PC-3 (cell line): ENCODE measurements around the gene IL22RA1.

DNA sequence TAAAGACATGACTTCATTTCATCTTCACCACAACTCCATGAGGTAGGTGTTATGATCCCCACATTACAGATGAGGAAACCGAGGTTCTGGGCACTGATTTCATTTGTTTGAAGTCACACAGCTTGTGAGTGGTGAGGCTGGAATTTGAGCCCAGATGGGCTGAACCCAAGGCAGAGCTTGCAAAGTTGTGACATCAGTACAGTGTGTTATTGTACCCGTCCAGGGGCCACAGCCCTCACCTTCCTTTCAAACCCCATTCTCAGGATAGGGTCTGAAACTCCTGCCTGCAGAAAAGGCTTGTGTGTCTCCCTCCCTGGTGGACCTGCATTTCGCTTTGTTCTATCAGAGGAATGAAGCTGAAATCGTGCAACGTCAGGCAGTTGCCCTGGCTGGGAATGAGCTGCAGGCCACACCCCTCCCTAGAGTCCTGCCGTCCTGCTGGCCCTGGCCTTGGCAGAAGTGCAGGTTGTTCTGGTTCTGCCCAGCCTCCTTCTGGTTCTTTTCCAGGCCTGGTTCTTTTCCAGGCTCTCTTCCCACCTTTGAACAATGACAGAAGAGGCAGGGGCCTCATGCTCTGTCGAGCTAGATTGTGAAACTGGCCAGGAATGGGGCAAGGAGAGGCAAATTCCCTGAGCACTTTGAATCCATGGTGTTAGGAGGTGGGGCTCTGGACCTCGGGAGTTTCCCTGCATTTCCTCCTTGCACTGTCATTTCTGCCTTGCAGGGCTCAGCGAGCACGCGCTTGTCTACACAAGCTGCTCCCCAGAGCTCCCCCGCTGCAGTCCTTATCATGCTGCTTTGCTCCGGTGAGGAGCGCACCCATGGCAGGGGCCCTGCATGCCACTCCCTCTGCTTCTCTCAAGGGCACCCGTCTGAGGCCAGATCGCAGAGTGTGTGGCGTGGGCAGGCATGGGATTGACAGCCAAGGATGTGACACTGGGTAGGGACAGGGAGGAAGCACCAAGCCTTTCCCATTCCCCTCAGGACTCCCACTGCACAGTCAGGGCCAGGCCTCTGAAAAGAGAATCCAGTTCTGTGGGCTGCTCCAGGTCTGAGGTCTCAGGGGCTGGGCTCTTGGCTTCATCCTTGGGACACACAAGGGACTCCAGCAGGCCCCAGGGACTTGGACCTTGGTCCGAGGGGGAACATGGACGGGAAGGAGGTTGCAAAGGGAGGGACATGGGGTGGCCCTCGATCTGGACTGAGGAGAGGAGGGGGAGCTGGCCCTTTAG, 8.3 kb upstream of the MYOM3 start:
- RAMPAGE, long total RNA, result no peak

DNA sequence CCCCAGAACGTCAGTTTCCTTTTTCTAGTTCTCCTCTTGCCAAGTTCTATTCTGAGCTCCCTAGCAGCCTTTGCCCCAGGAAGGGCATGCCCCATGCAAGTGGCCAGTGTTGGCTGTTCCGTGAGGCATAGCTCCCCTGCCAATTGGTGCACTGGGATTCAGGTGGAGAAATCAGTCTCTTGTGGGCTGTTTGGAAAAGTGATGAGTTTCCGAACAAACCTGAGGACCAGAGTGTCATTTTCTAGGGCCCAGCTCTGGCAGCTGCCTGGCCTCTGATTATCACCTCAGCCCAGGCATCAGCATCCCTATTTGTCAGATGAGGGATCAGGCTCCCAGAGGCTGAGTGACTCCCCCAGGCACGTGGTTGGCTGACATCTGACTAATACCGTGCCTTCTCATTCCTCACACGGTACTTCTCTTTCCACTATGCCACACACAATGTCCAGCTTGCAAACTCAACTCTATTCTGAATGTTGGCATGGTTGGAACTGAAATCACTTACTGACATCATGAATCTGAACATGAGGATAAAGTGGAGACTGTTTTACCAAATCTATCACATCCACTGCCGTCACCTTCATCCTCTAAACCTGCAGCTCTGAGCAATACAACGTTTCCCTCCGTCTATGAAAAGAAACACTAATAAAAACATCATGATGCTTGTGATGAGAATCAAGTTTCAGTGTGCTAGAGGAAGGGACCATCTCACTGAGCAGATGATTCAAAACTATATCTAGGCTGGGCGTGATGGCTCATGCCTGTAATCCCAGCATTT, 14.4 kb upstream of the MYOM3 start:
- RAMPAGE, long total RNA, result no peak

DNA sequence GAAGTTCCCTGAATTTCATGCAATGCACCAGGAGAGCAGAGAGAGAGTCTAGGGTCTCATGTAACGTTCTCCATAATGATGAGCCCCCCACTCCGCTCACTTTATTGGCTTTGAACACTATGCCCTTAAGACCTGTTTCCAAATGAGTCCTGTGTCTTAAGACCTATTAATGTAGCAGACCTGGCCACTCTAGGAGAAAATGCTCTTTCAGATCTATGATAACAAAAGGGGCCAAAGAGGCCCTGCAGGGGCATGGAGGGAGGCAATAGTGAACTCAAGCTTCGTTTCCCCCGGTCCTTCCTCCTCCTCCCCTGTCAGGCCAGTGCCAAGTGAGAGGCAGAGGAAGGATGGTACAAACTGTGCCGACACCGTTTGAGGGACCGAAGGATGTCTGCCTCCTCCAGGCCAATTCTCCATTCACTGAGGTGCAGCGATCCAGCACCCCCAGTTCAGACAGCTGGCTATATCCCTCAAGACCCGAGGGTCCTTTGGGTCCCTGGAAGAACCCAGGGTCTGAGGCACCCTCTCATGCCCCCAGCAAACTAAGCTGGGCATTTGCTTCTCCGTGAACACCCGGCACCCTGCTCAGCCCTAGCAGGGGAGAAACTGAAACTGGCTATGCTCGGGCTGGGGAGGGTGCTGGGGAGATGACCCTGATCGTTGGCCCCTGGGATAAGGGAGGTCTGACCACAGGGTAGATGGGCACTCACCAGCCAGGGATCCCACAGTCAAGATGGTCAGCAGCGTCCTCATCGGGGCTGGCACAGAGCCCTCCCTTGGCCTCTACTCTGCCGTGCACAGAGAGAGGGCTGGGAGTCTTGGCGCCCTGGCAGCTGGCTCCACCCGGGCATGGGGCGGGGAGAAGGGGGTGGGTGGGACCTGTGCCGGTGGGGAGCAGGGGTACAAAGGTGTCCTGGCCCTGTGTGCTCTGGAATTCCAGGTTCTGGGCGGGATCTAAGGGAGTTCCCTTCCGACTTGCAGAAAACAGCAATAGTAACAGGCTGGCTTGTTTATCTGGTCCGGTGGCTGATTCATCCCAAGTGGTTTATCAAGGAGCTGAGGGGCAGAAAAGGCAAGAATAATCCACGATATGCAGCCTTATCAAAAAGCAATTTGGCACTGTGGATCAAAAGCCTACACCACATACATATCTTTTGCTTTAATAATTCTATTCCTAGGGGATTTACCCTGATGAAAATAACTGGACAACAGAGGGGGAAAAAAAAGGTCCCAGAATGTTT, at the start of gene IL22RA1:
TSS of gene IL22RA1 (minus strand) at position 811 of the 1,241 bp plus-strand sequence.
- RAMPAGE, long total RNA, result no peak

DNA sequence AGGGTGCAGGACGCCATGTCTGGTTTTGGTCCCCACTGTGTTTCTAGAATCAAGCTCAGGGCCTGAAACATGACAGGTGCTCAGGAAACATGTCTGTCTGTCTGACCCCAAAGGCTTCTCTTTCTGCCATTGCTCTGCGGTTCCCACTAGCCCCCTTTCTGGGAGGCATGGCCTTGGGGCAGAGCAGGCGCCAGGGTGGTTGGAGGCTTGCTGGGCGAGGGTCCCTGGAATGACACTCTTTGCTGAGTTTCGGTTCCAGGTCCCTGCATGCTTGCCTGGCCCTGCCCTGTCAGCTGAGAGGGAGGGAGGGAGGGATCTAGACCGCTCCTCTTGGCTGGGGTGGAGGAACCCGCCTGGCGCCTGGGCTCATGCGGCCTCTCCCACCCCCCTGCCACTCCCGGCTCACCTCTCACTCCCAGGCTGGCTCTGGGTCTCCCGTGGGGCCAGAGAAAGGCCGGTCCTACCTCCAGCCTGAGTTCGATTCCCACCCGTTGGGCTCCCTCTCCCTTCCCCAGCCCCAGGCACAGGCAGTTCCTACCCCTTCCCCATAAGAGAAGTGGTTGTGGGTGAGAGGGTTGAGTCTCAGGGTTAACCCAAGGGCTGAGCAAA, 18.9 kb upstream of the IFNLR1 start:
- RAMPAGE, long total RNA, result no peak

DNA sequence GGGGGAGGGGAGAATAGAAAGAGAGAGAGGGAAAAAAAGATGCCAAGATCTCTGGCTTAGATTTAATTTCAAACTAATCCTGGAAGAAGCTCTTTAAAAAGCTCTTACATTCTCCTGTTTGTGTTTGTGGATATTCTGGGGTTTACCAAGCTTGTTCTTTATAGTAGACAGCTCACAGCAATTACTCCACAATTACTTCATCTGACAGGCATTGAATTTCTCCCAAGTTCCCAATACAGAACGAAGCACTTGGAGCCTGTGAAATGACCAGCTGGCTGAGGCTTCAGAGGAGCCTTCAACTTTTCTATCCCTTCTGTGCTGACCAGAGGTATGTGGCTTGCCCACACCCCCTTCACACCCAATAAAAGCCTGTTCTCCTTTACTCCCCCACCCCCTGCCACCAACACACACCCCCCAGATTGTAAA, 950 bp upstream of the GRHL3 start:
- RAMPAGE, long total RNA, result no peak

DNA sequence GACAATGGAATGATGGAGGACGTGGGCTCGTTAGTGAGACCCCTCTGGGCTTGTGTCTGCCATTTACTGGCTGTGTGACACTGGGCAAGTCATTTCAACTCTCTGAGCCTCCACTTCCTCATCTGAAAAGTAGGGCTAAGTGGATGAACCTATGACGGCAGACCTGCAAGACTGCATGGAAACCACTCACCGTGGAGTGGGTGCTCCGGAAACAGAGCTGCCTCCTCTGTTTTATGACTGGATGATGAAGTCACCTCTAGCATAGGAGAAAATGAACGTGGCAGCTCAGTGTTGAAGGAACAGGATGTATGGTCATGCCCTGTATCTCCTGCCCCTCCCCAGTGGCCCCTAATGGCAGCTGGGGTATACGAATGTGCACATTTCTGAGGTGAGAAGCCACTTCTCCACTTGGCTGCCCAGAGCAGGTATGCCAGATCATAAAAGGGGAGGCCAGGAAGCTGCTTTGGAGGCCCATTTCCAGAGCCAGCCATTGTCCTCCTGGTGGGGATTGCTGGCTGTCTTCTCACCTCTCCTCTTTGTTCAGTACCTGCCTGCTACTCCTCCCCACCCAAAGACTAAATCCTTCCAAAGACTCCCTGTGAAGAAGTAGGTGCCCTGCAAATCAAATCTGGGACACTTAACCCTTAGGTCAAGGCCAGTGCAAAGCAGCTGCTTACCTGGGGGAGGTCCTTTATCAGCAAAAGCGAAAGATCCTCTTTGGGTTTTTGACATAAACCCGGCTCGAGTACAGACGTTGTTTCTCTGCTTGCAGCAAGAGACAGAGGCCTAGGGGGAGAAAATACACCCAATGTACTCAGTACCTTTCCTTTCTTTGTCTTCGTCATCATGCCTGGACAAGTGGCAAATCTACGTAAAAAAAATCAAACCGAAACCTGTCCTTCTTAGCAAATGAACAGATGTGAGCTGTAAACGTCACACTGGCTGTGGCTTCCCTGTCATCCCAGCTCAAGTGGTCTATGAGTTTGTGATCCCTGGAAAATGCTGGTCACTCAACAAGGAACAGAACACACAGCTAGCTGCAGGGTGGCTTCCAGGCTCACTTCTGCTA, 40.2 kb downstream of the STPG1 start:
- RAMPAGE, long total RNA, result no peak

GRCh38 chr1:24417680-24418213, 2.1 kb downstream of the NIPAL3 start:
- RAMPAGE, long total RNA, result no peak

DNA sequence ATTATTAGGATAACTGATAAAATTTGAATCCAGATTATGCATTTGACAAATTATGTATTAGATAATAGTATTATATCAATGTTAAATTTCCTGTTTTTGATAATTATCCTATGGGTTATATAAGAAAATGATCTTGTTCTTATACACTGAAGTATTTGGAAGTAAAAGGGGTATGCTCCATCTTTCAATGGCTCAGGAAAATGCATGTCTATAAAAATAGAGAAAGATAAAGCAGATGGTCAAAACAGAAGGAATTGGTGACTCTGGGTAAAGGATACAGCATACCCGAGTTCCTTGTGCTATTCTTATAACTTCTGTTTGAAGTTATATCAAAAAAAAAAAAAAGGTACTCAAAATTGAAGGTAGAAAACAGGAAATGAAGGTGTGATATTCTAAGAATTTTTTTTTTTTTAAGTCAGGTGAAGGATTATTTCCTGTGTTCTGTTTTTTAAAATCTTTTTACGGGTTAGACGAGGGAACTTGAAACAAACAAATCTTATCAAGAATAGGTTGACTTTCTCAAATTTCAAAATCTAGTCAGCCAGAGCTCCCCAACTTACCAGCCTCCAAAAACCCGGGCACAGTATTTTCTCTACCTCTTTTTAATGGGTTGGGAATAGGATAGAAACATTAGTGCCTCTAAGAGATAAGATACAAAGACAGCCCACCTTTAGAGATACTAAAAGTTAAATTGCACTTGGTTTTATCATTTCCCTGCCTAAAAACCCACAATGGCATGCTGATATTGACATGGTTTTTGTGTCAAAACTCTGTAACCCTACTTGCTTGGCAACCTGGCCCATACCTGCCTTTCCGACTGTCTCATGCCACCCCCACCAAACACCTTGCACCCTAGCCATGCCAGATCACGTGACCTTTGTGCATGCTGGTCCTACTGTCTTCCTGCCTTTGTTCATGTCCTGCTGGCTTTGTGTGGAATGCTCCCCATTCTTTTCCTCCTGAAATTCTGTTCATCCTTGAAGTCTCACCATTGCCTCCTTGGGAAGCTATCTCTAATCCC, 4.0 kb downstream of the RCAN3 start:
- RAMPAGE, long total RNA, result no peak

DNA sequence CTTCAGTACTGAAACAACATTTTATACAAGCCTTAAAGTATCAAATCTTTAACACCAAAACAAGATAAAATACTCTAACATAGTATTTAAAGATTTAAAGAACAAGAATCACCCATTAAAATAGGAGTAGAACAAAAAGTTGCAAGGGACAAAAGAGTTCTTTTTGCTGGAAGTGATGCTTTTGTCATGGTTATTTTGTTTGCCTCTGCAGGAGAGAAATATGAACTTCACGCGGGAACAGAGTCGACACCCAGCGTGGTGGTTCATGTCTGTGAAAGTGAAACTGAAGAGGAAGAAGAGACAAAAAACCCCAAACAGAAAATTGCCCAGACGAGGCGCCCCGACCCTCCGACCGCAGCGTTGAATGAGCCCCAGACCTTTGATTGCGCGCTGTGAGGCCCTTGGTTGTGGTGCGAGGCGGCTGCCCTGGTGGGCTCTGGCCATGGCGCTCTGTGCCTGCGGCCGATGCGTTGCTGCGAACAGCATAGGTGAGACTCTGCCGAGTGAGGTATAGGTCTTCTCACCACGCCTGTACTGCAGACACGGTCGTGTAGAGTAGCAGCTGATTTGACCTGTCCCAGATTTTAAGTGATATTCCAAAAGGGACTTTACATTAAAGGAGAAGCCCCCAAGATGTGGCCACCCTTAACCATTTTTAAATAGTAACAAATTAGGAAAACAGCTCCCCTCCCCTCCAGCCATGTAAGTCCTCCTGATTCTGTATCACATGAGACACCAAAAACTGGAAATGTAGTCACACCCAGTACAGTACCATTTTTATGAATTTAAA, 20.8 kb upstream of the NCMAP start:
- RAMPAGE, long total RNA, result no peak

GRCh38 chr1:24683919-24684178, 40.7 kb downstream of the SRRM1 start:
- RAMPAGE, long total RNA, result no peak

GRCh38 chr1:24695296-24695853, 49.9 kb upstream of the CLIC4 start:
- RAMPAGE, long total RNA, result no peak

DNA sequence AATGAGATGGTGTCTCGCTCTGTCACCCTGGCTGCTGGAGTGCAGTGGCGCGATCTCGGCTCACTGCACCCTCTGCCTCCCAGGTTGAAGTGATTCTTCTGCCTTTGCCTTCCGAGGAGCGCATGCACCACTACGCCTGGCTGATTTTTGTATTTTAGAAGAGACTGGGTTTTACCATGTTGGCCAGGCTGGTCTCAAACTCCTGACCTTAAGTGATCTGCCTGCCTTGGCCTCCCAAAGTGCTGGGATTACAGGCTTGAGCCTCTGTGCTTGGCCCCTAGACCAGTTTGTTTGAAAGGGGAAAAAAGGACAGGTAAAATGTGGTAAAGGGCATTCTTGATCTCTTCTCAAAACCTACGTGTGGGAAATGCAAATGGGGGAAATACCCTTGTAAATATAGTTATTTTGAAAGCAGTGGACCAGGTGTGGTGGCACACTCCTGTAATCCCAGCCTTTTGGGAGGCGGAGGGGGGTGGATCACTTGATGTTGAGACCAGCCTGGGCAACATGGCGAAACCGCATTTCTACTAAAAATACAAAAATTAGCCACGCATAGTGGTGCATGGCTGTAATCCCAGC, 3.4 kb downstream of the CLIC4 start:
- RAMPAGE, long total RNA, result no peak

DNA sequence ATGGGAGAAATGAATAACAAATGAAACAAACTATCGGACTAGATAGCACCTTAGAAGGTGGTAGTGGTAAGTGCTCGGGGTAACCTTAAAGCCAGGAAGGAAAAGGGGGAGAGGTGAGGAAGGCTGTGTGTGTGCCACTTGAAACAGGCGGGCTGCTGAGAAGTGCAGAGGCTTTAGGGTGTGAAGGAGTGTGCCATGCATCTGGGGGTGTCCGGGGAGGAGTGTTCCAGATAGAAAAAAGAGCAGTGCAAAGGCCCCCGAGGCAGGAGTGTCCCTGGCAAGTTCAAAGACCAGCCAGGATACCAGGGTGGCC, 14.7 kb downstream of the RUNX3 start:
- RAMPAGE, long total RNA, result no peak

- RAMPAGE, long total RNA, result no peak
Observed at GRCh38 chr1:24964627-24965600, 34.8 kb upstream of the RUNX3 start.

DNA sequence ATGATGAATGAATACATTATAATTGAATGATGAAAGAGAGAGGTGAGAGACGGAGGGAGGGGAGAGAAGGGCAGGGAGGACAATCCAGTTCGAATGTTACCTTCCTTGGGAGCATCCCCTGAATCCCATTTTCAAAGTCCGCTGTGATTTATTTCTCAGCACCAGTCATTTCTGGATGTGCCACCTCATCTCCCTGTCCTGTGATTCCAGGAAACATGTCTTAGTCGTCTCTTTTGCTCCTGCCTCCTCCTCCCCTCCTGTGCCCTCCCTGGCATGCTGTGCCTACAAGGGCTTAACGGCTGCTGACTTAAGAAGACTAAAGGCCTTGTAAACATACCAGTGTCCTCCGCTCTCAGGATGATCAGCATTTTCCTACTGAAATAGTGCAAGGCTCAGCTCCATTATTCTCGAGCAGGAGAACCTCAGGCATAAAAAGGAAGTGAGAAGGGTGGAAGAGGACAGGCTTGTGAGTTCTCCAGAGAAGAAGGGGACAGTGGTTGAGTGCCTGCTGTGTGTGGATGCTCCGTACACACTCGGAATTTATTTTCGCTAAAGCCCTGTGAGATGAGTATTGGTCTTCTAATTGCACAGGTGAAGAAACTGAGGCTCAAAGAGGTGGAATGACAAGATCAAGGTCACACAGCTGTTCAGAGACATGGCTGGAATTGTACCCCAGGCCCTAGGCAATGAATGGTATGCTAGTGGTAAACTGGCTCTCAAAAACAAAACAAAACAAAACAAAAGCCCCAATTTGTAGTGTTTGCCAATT, 61.7 kb upstream of the RUNX3 start:
- RAMPAGE, long total RNA, result no peak

DNA sequence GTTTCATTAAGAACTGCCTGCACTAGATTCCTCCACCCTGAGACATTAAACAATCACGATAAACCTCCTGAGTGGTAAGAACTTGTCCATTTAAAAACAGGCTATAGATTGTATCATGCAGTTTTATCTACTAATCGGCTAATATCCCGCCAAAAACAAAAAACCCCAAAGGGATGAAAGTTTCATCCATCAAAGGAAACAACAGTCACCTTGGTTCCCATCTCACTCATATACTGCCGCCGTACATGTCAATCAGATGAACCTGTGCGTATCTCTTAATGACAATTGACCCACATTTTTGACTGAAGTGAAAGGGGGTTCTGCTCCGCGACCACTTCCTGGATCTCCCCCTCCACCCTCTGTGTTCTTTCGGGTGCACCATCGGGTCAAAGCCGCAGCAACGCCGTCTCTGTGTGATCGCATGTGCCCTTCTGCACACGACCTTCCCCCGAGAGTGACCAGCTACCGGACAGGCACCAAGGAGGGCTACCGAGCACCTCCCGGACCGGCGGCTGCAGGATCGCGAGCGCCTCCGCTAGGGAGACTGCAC, 5.8 kb upstream of the RHD start:
- RAMPAGE, long total RNA, result no peak

- RAMPAGE, long total RNA, result no peak
Observed at GRCh38 chr1:25431888-25432418, 1.3 kb downstream of the MACO1 start.

- RAMPAGE, long total RNA, result no peak
Observed at GRCh38 chr1:25565103-25565931, 21.9 kb downstream of the LDLRAP1 start.

DNA sequence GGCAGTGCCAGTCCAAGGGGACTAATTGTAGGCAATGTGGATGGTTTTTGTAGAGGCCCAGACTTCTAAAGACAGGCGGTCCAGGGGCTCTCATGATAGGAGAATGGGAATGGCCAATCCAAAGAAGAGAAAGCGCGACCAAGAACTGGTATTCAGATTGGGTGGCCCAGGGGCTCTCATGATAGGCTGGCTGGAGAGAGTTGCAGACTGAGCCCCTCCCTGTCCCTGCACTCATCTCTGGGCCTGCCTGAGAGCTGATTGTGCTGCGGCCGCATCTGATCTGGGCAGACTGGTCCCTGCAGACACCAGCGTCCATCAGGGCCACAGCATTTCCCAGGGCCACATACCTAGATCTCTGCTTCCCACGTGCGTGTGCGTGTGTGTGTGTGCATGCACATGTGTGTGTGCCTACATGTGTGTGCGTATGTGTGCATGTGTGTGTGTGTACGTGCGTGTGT, 30.4 kb upstream of the MAN1C1 start:
- RAMPAGE, long total RNA, result no peak

DNA sequence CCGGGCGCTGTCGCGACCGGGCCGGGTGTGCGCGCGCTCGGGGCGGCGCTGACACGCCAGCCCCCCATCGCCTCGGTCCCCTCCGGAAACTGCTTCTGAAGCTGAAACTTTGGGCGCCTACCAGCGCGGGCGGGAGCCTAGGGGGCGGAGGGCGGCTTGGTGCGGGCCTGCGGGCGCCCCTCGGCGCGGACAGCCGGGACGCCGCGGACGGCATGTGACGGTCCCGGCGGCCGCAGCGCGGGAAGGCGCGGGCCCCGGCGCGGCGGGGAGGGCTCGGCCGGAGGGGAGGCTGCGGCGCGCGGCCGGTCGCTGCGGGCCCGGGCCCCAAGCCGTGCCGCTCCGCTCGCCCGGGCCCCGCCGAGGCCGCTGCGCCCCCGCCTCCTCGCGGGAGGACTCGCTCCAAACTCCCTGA, 641 bp downstream of the MAN1C1 start:
- RAMPAGE, long total RNA, result no peak